ENCODE measurements around the gene PRRC2B.

GRCh38 chr9:130935164-130935561, 3.9 kb downstream of the FIBCD1 start:
- PRO-cap, 6 experiments = no peak in any of the 6 experiments
- RAMPAGE, long total RNA, 2 experiments = no peak in any of the 2 experiments
- RRBS = no CpG with 5 or more reads among the region's 9 CpGs

GRCh38 chr9:131174960-131176116, 50.0 kb downstream of the NUP214 start:
- PRO-cap, 6 experiments = no peak in any of the 6 experiments
- RAMPAGE, long total RNA, 2 experiments = no peak in any of the 2 experiments
- RRBS = no CpG with 5 or more reads among the region's 13 CpGs

GRCh38 chr9:131197764-131198867, 72.7 kb downstream of the NUP214 start:
- PRO-cap, 6 experiments = no peak in any of the 6 experiments
- RAMPAGE, long total RNA, 2 experiments = no peak in any of the 2 experiments
- RRBS = no CpG with 5 or more reads among the region's 19 CpGs

- PRO-cap, 6 experiments = no peak in any of the 6 experiments
- RAMPAGE, long total RNA, 2 experiments = no peak in any of the 2 experiments
- RRBS = 0% methylated on average over 1 of the region's 10 CpGs
Measured at GRCh38 chr9:131234043-131234606, 42.2 kb downstream of the FAM78A start.

DNA sequence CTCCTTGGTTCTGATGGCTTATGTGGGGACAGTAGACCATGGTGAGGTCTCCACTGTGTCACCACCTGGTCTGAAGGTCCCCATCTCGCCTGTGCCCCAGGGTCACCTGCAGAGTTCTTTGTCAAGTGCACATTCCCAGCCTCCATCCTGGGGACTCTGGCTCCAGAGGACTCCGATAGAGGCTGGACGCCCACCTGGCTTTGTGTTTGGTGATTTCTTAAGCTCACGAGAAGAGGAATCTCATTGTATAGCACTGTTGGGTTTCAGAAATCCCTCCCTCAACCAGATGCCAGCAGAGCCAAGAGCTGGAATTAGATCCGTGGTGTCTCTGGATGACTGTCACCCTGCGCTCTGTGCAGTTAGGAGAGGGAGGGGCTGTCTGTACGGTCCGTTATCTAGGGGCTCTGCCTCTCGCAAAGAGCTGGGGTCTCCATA, 41.6 kb downstream of the FAM78A start:
- PRO-cap, 6 experiments = peak in 4 of 6 experiments; most common plus-strand start position 358 of the sequence (in 4); most common minus-strand start position 68 of the sequence (in 1)
- RAMPAGE, long total RNA, 2 experiments = no peak in any of the 2 experiments
- RRBS = no CpG with 5 or more reads among the region's 9 CpGs

DNA sequence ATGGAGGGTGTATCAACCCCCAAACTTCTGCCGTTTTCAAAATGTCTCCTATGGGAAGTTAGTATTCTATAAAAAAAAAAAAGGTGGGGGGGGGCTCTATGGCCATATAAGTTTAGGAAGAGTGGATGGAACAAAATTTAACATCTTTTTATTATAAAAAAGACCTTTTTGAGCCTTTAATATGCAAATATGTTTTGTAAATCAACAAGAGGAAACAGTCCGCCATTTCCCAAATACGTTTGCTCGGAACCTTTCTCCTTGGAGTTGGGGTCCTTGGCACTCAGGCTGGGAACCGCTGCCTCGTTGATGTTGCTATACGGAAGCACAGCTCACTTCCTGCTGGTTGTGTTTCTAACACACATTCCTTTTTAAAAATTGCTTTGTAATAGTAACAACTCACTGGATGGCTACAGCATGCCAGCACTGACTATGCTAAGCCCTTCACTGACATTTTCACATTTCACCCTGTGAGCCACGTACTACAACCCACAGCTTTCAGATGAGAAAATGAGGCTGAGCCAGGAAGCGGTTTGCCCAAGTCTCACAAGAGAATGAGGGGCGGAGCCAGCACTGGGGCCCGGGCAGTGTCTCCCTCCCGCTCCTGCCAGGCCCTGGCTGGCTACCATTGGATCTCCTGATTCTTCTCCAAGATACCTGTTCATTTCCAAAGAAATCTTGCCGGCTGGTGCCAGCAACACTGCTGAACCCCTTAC, 38.5 kb downstream of the FAM78A start:
- PRO-cap, 6 experiments = peak in 5 of 6 experiments; most common plus-strand start position 584 of the sequence (in 2); most common minus-strand start position 509 of the sequence (in 3)
- RAMPAGE, long total RNA, 2 experiments = no peak in any of the 2 experiments
- RRBS = 4% methylated on average over 3 of the region's 13 CpGs

GRCh38 chr9:131266049-131266809, 10.1 kb downstream of the FAM78A start:
- PRO-cap, 6 experiments = no peak in any of the 6 experiments
- RAMPAGE, long total RNA, 2 experiments = no peak in any of the 2 experiments
- RRBS = no CpG with 5 or more reads among the region's 21 CpGs

- PRO-cap, 6 experiments = peak in 6 of 6 experiments; most common minus-strand start chr9:131373433 (in 6)
- RAMPAGE, long total RNA, 2 experiments = no peak in any of the 2 experiments
- RRBS = 4% methylated on average over 14 of the region's 52 CpGs
Measured at GRCh38 chr9:131372745-131373552, 20.9 kb upstream of the PRRC2B start.

- PRO-cap, 6 experiments = peak in 6 of 6 experiments; most common plus-strand start chr9:131394113 (in 6)
- RAMPAGE, long total RNA, 2 experiments = no peak in any of the 2 experiments
- RRBS = 2% methylated on average over 25 of the region's 71 CpGs
Measured at GRCh38 chr9:131393918-131394331, at the start of gene PRRC2B. Gene PRRC2B (plus strand): TSS chr9:131394086.

DNA sequence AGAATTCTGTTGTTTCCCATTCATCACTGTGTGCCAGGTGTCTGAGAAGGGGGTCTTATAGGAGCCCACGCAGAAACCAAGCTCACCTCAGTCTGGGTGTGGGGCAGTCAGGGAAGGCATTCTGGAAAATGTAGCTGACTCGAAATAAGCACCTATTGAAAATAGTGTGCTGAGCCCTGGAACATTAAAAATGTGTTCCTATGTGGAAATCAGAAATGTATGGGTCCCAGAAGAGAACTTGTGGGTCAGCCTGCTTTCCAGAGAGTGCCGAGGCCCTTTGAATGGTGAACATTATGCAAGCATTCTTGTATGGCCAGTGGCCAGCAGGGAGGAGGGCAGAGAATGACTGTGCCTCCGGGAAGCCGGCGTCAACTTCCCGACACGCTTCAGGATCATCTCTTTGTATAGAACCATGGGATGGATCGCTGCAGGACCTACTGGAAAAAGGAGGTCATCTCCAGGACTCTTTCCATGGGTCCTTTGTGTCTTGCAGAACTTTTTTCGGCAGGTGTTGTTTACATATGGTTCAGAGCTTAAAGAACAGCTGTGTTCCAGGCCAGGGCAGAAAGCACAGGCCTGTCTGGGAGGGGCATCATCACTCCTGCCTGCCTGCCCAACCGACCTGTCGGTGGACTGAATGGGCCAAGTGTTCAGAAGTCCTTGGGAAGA, 8.8 kb downstream of the PRRC2B start:
- PRO-cap, 6 experiments = peak in 6 of 6 experiments; most common plus-strand start position 403 of the sequence (in 4); most common minus-strand start position 266 of the sequence (in 3)
- RAMPAGE, long total RNA, 2 experiments = start-site peak on the plus strand in 1 of 2 experiments, centred at position 562 of the sequence, 20 reads per replicate
- RRBS = no CpG with 5 or more reads among the region's 12 CpGs

DNA sequence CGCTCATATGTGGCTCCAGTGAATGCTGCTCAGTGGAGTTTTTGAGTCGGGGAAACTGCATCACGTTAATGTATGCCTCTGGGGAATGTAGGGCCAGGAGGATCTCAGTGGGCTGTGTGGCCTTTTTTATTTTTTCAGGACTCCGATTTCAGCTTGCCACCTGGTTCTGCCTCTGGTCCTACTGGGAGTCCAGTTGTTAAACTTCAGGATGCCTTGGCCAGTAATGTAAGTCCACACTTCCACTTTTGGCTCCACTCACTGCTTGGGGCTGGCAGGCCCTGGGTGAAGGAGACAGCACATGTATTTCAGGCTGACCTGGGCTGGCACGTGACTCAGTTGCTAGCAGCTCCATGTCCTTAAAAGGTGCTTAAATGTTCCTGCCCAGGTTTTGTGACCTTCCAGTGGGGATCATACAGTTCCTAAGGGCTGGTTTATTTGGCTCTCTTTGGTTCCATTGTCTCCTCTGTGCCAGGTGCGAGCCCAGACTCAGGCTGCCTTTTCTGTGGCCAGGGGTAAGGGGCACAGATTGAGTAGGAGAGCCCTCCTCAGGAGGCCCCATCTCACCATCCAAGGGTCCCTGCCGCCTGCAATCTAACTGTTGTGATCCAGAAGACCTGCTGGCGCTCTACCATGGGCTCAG, 19.4 kb upstream of the POMT1 start:
- PRO-cap, 6 experiments = peak in 4 of 6 experiments; most common plus-strand start position 462 of the sequence (in 4); most common minus-strand start position 184 of the sequence (in 1)
- RAMPAGE, long total RNA, 2 experiments = start-site peak on the plus strand in 1 of 2 experiments, centred at position 460 of the sequence, 65 reads per replicate
- RRBS = no CpG with 5 or more reads among the region's 8 CpGs

GRCh38 chr9:131497646-131498684, 4.8 kb upstream of the POMT1 start:
- PRO-cap, 6 experiments = no peak in any of the 6 experiments
- RAMPAGE, long total RNA, 2 experiments = start-site peak on the plus strand in 1 of 2 experiments, at chr9:131497686-131497827 at its widest, 26 reads per replicate
- RRBS = no CpG with 5 or more reads among the region's 15 CpGs

GRCh38 chr9:131529658-131530406, 1.2 kb downstream of the UCK1 start:
- PRO-cap, 6 experiments = no peak in any of the 6 experiments
- RAMPAGE, long total RNA, 2 experiments = no peak in any of the 2 experiments
- RRBS = no CpG with 5 or more reads among the region's 15 CpGs

GRCh38 chr9:131546592-131547051, 1.3 kb downstream of the PRRT1B start:
- PRO-cap, 6 experiments = no peak in any of the 6 experiments
- RAMPAGE, long total RNA, 2 experiments = no peak in any of the 2 experiments
- RRBS = 2% methylated on average over 6 of the region's 28 CpGs

DNA sequence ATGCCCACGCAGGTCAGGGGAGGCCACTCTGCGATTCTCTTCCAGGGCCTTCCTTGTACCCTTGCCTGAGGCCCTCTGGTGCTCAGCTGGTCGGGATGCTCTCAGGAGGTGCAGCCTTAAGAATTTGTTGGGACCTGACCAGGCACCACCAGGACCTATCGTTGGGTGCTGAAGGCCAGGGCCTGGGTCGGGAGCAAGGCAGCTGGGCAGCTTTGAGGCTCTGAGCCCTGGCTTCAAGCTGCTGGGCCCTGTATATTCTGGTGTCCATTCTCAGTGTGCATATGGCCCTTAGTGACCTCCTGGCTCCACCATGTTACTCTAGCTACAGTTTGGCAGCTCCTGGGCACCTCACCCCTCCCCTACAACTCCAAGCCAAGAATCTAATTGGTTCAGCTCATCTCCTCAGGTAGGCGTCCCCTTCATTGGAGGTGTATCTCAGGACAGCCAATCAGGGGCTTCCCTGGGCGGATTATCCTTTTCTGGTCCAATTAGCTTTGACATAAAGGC, 8.5 kb downstream of the PRRT1B start:
- PRO-cap, 6 experiments = no peak in any of the 6 experiments
- RAMPAGE, long total RNA, 2 experiments = no peak in any of the 2 experiments
- RRBS = no CpG with 5 or more reads among the region's 7 CpGs

- PRO-cap, 6 experiments = no peak in any of the 6 experiments
- RAMPAGE, long total RNA, 2 experiments = no peak in any of the 2 experiments
- RRBS = no CpG with 5 or more reads among the region's 19 CpGs
Measured at GRCh38 chr9:131584128-131584719, 38.9 kb downstream of the PRRT1B start.

- PRO-cap, 6 experiments = no peak in any of the 6 experiments
- RAMPAGE, long total RNA, 2 experiments = no peak in any of the 2 experiments
- RRBS = 92% methylated on average over 2 of the region's 11 CpGs
Measured at GRCh38 chr9:131588611-131589223, 43.4 kb downstream of the PRRT1B start.

GRCh38 chr9:131598109-131598663, 52.9 kb downstream of the PRRT1B start:
- PRO-cap, 6 experiments = no peak in any of the 6 experiments
- RAMPAGE, long total RNA, 2 experiments = no peak in any of the 2 experiments
- RRBS = 82% methylated on average over 2 of the region's 20 CpGs

GRCh38 chr9:131627255-131628486, 82.3 kb downstream of the PRRT1B start:
- PRO-cap, 6 experiments = peak in 3 of 6 experiments; most common minus-strand start chr9:131627975 (in 3)
- RAMPAGE, long total RNA, 2 experiments = no peak in any of the 2 experiments
- RRBS = no CpG with 5 or more reads among the region's 29 CpGs

DNA sequence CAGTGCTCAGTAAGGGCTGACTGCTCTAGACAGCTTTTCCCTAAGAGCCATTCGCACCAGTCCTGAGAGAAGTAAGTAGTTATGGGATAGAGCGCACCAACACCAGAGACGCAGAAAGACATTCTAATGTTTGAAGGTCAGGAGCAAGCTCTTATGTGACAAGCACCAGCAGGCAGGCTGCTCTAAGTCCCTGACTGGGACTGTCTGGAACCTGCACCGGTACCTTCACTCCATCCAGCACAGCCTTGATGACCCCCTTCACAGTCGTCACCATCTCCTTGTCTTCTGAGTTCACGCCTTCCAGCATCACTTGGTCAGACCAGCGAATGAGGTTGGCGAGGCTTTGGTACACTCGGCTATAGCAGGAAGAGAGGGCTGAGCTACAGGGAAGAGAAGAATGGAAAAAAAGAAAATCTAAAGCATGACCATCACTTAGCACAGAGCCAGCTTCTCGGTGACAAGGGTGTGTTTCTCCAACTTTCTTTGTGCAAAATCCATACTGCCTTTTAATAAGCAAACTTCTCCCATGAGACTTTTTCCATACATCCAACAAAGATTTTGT, 93.2 kb downstream of the PRRT1B start:
- PRO-cap, 6 experiments = no peak in any of the 6 experiments
- RAMPAGE, long total RNA, 2 experiments = no peak in any of the 2 experiments
- RRBS = no CpG with 5 or more reads among the region's 10 CpGs